Measurements from ENCODE around the genes TSPAN5, METAP1, ADH6 and C4orf17.

DNA sequence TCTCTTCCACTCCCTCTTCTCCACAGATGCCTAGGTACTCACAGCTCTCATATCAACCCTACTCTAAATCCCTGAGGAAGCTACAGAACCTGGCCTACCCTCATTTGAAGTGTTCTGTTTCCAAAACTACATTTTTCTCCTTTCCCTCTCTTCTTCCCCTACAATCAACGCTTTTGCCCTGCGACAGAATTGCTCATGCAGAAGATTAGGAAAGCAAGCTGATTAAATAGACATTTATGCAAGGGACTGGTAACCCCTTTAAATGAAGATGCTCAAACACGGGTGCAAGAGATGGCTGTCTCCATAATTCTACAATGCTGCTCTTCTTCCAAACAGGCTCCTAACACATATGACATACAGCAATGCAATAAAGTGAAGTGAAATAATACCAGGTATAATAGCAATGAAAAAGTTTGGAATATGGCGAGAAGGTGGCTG is 55.9 kb downstream of the TSPAN5 start:
- PRO-cap = no peak
- RAMPAGE, long total RNA, 4 experiments = no peak in any of the 4 experiments

DNA sequence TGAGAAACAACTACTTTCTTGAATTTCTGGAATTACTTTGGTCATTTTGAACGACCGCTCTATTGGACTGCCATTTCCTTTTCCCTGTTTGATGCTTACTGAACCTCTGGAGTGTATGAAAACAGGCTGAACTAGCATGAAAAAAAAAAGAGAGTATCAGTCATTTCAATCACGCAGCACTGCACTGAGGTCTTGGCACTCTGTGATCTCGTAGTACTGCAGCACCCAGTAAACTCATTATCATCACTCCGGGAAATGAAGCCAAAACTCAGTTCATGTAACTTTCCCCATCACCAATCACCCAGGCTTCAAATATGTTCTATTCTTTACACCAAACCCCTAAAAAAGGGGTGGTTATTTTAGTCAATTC is 54.5 kb downstream of the TSPAN5 start:
- PRO-cap = no peak
- RAMPAGE, long total RNA, 4 experiments = no peak in any of the 4 experiments

GRCh38 chr4:98657903-98659035 is at the start of gene TSPAN5:
Gene TSPAN5 (minus strand): TSS chr4:98658611.
- PRO-cap = bidirectional peak, plus-strand start at chr4:98658737, minus-strand start at chr4:98658732
- RAMPAGE, long total RNA, 4 experiments = no peak in any of the 4 experiments

DNA sequence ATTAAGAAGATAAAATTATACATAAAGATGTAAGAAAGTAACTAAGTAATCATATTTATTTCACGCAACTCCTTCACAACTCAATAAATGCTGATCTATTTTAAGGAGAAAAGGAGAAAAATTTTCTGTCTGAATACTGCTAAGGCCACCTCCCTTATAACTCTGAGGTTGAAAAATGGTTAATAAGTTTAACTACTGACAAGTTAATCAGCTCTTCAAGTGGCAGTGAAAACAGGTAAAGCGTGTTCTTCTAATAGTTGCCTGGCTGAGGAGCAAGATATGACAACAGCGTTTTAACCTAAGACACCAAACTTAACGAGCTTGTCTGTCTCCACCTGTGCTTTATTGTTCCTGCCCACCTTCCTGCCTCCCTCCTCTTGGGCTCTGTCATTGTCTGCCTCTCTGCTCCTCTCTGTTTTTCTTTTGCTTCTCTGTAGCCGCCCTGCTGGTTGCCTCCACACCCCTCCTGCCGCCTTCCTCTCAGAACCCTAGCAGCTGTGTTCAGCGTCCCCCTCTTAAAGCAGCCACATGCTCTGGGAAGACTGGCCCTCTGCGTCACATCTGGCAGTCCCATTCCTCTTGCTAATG is 4.2 kb upstream of the TSPAN5 start:
- PRO-cap = no peak
- RAMPAGE, long total RNA, 4 experiments = no peak in any of the 4 experiments

GRCh38 chr4:98773903-98774291 is 115.5 kb upstream of the TSPAN5 start:
- PRO-cap = no peak
- RAMPAGE, long total RNA, 4 experiments = no peak in any of the 4 experiments

- PRO-cap = no peak
- RAMPAGE, long total RNA, 4 experiments = no peak in any of the 4 experiments
These were observed 117.7 kb downstream of the EIF4E start for GRCh38 chr4:98811149-98811625.

DNA sequence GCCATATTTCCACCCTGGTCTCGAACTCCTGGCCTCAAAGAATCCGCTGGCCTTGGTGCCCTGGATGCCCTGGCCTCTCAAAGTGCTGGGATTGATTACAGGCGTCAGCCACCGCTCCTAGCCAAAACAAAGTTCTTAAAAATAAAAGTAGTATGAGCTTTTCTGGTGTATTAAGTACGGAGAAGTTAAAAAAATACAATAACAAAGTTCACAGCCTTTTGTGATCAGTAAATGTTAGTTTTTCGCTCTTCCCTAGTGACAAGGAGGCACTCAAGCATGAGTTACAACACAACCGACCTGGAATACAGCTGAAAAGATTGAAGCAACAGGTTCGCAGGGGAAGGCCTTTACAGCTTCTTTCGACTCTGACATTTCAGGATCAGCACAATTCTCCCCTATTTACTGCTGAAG is 972 bp upstream of the METAP1 start:
- PRO-cap = no peak
- RAMPAGE, long total RNA, 4 experiments = no peak in any of the 4 experiments

GRCh38 chr4:98995597-98996553 is at the start of gene METAP1:
Gene METAP1 (plus strand): TSS chr4:98995721.
- PRO-cap = bidirectional peak, plus-strand start at chr4:98995727, minus-strand start at chr4:98995468
- RAMPAGE, long total RNA, 4 experiments = start-site peak on the plus strand in 4 of 4 experiments, at chr4:98995697-98995744 at its widest, 1,009 to 1,235 reads per replicate

DNA sequence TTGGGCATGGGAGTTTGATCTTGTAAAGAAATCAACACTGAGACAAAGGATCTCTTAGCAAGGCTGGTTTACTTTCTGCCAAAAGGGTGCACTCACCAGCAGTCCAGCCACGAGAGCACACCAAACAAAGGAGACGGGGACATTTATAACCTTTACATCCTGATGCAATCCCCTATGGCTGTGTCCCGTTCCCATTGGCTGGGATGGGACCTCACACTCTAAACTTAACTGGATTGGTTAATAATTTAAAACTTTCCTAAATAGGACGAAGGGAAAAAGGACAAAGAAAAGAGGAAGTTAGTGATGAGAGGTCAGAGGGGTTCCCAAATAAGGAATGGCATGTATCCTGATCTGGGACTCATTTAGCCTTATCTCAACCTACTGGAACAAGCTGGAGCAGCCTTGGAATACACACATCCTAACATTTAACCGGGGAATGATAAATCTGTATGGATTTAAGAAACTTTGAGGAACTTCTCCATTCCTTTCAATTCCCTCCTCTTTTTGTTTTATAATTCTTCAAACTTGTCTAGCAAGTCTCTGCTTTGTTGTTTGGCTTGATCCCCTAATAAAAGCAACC is 18.0 kb downstream of the METAP1 start:
- PRO-cap = no peak
- RAMPAGE, long total RNA, 4 experiments = no peak in any of the 4 experiments

DNA sequence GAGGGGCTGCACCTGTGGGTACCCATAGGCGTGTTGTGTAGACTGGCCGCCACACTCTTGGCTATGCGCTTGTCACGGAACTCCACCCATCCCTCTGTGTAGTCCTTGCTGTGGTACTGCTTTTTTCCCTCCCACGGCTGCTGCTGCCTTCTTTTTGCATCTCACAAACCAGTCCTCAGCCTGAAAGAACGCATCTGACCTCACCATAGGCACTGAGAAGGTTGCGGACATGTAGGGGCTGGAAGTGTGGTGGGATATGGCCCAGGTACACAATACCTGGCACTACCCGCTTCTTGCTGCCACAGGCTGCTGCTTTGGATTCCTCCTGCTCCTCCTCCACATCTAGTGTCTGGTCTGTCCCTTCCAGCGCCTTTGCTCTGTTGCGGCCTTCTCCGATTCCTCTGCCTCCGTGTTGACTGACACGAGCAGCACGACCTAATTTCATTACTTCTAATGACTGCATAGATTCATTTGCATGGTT is 27.2 kb downstream of the METAP1 start:
- PRO-cap = no peak
- RAMPAGE, long total RNA, 4 experiments = no peak in any of the 4 experiments

- PRO-cap = unidirectional peak, minus-strand start at chr4:99089916
- RAMPAGE, long total RNA, 4 experiments = no peak in any of the 4 experiments
These were observed 1.3 kb upstream of the ADH5 start for GRCh38 chr4:99089759-99090429.

GRCh38 chr4:99218867-99219600 is at the start of gene ADH6:
Gene ADH6 (minus strand): TSS chr4:99219246.
- PRO-cap = no peak
- RAMPAGE, long total RNA, 4 experiments = no peak in any of the 4 experiments

- PRO-cap = no peak
- RAMPAGE, long total RNA, 4 experiments = no peak in any of the 4 experiments
These were observed 21.9 kb downstream of the ADH7 start for GRCh38 chr4:99413251-99413583.

- PRO-cap = no peak
- RAMPAGE, long total RNA, 4 experiments = no peak in any of the 4 experiments
These were observed at the start of gene C4orf17 for GRCh38 chr4:99510874-99511304. Gene C4orf17 (plus strand): TSS chr4:99511021.

- PRO-cap = no peak
- RAMPAGE, long total RNA, 4 experiments = no peak in any of the 4 experiments
These were observed 3.2 kb downstream of the C4orf54 start for GRCh38 chr4:99654206-99654967.

DNA sequence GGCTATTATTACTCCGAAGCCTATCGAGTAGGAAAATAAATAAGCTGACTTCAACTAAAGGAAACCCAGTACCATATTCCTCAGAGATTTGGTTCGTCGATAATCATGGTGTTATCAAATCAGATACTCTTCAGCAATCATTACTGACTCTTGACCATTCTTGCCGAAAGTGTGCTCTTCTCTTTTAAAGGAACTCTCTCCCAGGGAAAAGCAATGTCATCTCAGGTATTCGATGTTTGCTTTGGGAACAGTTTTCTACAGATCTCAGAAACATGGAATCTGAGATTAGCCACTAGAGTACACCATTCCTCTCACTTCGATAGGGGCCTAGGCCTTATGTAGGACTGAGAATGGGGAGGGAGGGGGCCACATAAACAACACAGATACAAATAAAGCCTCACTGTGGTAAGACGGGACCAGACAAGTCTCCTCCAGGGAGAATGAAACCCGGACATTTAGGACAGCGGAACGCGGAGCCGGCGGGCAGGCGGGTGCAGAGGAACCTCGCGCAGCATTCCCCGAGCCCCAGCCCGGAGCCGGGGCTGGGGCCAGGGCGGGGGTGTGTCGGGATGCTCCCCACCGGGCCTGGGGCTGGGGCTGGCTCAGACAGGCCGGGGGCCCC is 583 bp downstream of the DNAJB14 start:
- PRO-cap = no peak
- RAMPAGE, long total RNA, 4 experiments = no peak in any of the 4 experiments

- PRO-cap = unidirectional peak, minus-strand start at chr4:99949040
- RAMPAGE, long total RNA, 4 experiments = no peak in any of the 4 experiments
These were observed 1.2 kb downstream of the H2AZ1 start for GRCh38 chr4:99948721-99949430.

DNA sequence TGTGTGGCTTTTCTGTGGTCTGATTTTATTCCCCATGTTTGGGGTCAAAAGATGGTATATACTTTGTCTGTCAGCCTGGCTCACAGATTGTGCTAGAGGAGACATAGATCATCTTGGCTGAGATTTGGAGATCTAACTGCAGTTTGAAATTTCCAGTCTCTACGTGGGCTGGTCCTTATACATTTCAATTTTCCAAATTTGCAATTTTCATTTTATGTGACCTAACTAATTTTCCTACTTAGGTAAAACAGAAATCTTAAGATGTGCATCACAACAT is 152.5 kb upstream of the DDIT4L start:
- PRO-cap = no peak
- RAMPAGE, long total RNA, 4 experiments = no peak in any of the 4 experiments

GRCh38 chr4:100679339-100679768 is 161.5 kb upstream of the EMCN start:
- PRO-cap = no peak
- RAMPAGE, long total RNA, 4 experiments = no peak in any of the 4 experiments

DNA sequence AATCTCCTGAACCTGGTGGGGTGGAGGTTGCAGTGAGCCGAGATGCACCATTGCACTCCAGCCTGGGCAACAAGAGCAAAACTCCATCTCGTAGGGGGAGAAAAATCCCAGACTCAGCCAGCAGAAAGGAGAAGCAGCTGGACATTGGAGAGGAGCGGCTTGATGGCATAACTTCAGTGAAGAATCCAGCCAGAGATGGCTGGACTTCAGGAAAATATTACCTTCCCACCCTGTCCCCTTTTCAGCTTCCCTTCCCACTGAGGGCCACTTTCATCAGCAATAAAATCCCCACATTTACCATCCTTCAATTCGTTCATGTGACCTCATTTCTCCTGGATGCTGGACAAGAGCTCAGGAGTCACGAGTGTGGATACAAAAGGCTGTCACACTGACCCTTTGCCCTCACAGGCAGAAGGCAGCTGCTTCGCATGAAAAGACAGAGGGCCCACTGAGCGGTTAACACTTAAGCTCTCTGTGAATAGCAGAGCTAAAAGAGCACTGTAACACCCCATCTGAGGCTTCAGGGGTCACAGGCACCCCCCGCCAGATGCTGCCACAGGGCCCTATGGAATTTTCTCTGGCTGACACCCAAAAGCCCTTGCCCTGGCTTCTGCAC is 361.1 kb downstream of the PPP3CA start:
- PRO-cap = no peak
- RAMPAGE, long total RNA, 4 experiments = no peak in any of the 4 experiments

Data from sigmoid colon (tissue), 4 donors.